Ureter (tissue), 1 donor: ENCODE measurements around the gene BCAS1.

GRCh38 chr20:53590899-53591150 lies 2.8 kb downstream of the ZNF217 start:
- PRO-cap, result no peak

DNA sequence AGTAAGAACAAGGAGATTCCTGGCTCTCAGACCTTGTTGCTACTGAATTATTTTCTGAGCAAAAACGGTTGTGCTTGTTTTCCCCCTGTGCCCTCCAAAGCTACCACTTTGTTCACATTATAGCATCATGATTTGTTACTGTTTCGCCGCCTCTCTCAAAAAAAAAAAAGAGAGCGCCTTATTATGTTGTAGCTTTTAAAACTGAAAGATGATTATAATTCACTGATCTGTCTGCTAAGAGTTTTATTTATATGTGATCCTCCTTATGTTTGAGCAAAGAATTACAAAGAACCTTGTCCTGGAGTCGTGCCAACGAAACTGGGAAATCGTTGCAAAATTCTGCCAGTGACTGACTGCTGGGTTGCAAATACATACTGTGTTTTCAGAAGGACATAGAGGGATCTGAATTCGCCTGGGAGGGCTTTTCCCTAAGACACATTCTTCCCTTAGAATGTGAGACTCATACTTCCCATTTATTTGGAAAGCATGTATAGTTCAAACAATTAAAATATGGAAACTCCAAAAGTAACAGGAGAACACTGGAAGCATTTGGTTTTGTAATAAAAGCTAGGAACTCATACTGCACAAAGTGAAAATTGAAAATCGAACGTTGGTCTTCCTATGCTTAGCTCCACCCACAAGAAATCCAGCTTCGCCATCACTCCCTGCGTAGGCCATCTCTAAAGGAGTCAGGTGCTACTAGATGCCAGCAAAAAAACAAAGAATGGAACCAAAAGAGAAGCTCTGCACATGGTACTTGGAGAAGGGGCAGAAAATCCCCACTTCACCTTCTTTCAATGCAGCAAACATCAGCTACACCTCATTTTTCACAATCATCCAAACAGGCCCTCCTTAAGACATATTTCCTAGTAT lies 2.7 kb upstream of the ZNF217 start:
- PRO-cap, result no peak

GRCh38 chr20:53608236-53609396 lies 15.0 kb upstream of the ZNF217 start:
- PRO-cap, result no peak

GRCh38 chr20:53609397-53610149 lies 15.9 kb upstream of the ZNF217 start:
- PRO-cap, result no peak

- PRO-cap, result no peak
Observed at GRCh38 chr20:53693270-53693678, 99.6 kb upstream of the ZNF217 start.

- PRO-cap, result no peak
Observed at GRCh38 chr20:53777917-53778455, 184.3 kb upstream of the ZNF217 start.

DNA sequence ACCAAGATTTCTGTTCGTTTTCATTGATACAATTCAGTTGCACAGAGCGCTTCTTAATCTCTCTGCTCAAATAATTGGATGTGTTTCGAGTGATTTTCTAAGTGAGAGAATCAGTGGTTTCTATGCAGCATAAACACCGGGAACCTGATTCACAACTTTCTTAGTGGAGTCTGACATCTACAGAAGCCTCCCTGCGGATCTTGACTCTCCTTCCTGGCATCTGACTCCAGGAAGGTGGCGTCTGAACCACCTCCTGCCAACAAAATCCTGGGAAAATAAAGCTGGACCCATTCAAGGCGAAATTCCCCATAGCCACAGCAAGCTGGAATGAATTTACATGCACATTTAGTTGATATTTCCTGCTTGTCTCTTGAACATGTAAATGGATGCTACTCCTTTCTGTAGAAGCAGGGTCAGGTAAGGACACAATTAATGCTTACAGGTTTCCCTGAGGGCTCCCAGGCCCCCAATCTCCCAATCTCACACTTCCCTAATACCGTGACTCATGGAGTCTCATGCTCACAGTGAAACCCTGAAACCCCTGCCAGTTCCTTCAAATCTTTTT lies 197.3 kb upstream of the ZNF217 start:
- PRO-cap, result no peak

GRCh38 chr20:53827730-53828589 lies 234.3 kb upstream of the ZNF217 start:
- PRO-cap, result no peak

- PRO-cap, result no peak
Observed at GRCh38 chr20:53910305-53910730, 160.1 kb downstream of the BCAS1 start.

- PRO-cap, result no peak
Observed at GRCh38 chr20:53918939-53919316, 151.5 kb downstream of the BCAS1 start.

- PRO-cap, result no peak
Observed at GRCh38 chr20:54070181-54070991, at the start of gene BCAS1. TSS of gene BCAS1 (minus strand) at chr20:54070594.

- PRO-cap, result no peak
Observed at GRCh38 chr20:54350397-54350625, 125.1 kb upstream of the DOK5 start.

GRCh38 chr20:56703181-56703783 lies 74.2 kb downstream of the TFAP2C start:
- PRO-cap, result no peak

- PRO-cap, result no peak
Observed at GRCh38 chr20:56808440-56809419, 179.6 kb downstream of the TFAP2C start.

GRCh38 chr20:56815724-56816249 lies 186.7 kb downstream of the TFAP2C start:
- PRO-cap, result no peak

DNA sequence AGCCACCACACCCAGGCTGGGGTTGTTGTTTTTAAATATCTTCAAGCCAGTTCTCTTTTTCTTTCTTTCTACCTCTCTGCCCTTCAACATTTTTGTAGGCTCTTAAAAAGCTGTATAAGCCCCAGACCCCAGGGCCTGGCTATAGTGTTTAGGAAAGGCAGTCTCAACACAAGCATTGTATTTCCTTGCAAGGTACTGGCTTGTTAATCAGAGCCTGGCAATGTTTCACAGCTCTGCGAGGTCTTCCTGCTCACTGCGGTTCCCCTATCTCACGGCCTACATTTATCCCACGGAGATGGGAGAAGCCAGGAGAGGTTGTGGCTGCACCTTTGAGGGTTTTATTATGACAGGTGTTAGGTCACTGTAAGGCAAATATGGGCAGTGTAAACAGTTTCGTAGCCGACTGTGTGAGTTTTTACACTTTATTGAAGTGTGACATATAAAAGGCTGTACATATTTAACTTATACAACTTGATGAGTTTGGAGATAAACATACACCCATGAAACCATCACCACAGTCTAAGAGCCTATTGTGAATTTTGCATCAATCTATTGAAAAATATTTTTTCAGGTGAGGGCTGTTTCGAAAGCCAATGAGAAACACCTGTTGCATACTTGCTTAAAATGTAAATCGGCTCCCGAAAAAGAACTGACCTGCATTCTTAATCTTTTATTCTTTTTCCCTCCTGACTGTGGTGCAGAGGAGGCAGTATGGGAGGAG lies 7.7 kb upstream of the RBM38 start:
- PRO-cap, result no peak

DNA sequence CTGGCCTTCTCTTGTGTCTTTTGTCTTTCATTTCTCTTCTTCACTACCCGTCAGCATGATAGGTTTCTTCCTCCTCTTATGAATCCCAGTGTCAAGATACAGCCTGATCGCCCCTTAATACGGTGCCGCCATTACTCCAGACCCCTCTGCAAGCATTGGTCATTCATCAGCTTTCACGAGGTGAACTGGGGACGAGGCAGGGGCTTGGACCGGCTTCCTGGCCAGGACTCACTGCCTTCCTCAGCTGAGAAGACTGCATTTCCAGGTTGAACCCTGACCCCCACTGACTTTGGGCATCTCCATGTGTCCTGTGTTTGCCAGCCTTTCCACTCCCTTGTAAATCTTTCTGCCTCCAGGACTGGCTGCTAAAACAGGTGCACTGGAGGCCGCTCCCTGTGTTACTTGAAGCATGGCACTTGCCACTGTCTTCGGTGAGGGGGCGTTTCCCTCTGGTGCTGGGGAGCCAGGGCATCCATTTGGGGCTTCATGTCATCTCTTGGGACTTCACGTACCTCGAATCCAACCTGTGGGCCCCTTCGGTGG lies 6.8 kb upstream of the RBM38 start:
- PRO-cap, result no peak

- PRO-cap, result no peak
Observed at GRCh38 chr20:57385027-57385491, 6.1 kb upstream of the RBM38 start.

- PRO-cap, result no peak
Observed at GRCh38 chr20:57390246-57391046, 750 bp upstream of the RBM38 start.

GRCh38 chr20:57408718-57409646 lies 17.8 kb downstream of the RBM38 start:
- PRO-cap, result no peak